Epidermal melanocyte (primary cell): ENCODE results near the gene FAM83B.

- RRBS: no CpG with 5 or more reads among the region's 6 CpGs
Observed at GRCh38 chr6:53056120-53056757, 5.4 kb downstream of the CILK1 start.

GRCh38 chr6:53064585-53065043, 590 bp upstream of the FBXO9 start:
- RRBS: no CpG with 5 or more reads among the region's 17 CpGs

- RRBS: no CpG with 5 or more reads among the region's 2 CpGs
Observed at GRCh38 chr6:53112316-53112868, 36.2 kb downstream of the GCM1 start.

- RRBS: no CpG with 5 or more reads among the region's 1 CpG
Observed at GRCh38 chr6:53290972-53291618, 57.7 kb downstream of the ELOVL5 start.

- RRBS: no CpG with 5 or more reads among the region's 5 CpGs
Observed at GRCh38 chr6:53341920-53342329, 6.8 kb downstream of the ELOVL5 start.

- RRBS: no CpG with 5 or more reads among the region's 5 CpGs
Observed at GRCh38 chr6:53361416-53362235, 12.9 kb upstream of the ELOVL5 start.

- RRBS: 16% methylated on average over 3 of the region's 9 CpGs
Observed at GRCh38 chr6:53547365-53547663, 2.4 kb upstream of the GCLC start.

DNA sequence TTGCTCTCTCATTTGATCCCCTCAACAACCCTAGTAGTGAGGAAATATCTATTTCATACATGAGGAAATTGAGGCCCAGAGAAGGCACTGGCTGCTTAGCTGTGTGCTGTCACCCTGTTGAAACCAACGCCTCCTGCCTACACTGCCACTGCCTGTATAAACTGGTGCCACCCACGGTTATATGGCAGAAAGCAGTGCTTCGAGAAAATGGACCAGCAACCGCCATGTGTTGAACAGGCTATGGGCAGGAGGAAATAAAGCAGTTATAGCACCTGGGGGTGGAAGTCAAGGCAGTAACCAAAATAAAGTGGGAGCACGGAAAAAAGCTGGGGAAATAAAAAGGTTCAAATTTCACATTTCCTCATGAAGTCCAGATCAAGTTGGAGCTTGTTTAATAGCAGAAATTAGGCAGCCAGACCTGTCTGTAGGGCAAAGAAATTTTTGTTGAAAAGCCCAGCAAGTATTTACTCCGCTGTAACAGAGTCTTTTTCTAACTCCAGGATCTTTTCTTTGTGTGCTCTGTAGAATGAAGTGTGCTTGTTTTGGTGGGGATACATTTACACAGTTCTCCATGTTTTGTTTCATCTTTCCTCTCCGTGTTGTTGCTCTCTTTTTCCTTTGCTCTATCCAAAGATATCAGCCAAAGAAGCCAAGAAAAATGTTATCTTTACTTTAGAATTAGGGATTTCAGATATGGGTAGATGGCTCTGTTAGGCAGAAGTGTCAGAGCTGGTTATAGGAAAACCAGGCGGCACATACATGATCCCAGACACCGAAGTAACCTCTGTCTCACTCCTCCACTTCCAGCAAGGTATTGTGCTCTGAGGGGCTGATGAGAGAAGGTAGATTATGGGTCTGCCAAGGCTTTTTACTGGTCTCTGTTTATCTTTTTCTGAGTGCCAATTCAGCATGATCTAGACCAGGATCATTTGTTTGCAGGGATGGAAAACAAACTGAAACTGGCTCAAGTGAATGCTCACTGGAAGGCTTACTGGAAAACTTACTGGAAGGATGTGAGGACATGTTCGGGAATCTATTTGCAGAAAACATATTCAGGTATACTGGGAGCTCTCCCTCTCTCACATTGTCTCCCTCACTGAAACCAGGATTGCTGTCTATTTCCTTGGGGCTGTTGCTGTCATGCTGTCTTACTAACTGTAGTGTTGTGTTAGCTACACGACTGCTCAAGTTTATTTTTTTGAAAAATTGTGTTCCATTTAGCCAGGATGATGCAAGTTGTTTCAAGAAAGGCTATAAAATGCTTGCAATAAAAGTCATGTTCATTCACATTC, 37.5 kb downstream of the KLHL31 start:
- RRBS: no CpG with 5 or more reads among the region's 11 CpGs

DNA sequence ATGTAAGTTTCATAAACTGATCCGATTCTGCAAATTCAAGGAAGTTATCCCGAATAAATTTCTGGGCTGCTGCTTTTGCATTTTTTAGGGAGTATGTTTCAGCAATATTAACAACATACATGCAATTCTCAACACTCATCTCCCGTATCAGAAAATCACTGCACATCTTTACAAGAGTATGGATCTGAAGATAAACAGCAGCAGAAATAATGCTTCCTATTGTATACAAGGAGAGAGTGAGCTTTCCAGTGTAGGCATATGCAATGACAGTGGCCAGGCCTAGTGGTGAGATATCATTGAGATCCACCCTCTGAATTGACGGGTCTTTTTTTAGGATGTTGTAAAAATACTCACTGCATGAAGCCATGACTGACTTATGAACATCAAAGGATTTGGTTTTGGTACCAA, 10.9 kb downstream of the KLHL31 start:
- RRBS: no CpG with 5 or more reads among the region's 4 CpGs

DNA sequence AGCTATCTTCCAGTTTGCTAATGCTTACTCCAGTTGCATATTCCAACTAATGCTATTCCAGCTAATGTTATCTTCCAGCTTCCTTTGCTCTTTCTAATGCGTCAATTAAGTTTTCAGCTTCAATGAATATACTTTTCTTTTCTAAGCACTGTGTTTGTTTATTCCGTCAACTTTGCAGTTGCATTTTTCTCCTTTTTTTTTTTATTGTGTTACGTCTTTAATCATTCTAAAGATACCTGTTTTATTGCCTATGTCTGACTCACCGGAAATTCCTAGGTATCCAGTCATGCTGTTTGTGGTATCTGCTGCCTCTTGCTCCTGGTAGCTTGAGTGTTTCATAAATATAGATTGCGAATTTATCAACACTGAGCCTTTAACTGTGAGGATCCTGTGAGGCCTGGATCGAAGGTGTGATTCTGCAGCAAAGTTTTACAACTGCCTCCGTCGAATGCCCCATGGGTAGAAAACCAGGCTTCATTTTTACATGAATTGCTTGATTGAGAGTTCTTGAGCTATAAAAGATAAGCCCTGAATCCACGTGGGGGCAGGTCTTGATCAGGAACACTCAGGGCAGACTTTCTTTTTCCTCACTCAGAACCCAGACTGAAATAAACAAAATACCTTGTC, 60.3 kb upstream of the LRRC1 start:
- RRBS: no CpG with 5 or more reads among the region's 9 CpGs

GRCh38 chr6:53795562-53796627, 1.1 kb downstream of the LRRC1 start:
- RRBS: 4% methylated on average over 28 of the region's 55 CpGs

DNA sequence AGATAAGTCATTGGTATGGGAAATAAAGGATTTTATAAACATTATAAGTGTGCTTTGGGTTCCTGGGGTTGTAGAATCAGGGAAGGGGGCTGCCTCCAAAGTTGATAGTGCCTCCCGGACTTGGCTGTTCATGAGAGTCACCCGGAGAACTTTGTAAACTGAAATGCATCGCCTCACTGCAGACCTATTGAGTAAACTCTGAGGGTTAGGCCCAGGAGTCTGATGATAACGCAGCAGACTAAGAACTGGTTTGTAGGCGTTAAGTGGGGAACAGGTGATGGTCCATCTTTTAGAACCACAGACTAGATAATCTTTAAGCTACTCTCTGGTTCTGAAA, 30.6 kb downstream of the LRRC1 start:
- RRBS: no CpG with 5 or more reads among the region's 5 CpGs

DNA sequence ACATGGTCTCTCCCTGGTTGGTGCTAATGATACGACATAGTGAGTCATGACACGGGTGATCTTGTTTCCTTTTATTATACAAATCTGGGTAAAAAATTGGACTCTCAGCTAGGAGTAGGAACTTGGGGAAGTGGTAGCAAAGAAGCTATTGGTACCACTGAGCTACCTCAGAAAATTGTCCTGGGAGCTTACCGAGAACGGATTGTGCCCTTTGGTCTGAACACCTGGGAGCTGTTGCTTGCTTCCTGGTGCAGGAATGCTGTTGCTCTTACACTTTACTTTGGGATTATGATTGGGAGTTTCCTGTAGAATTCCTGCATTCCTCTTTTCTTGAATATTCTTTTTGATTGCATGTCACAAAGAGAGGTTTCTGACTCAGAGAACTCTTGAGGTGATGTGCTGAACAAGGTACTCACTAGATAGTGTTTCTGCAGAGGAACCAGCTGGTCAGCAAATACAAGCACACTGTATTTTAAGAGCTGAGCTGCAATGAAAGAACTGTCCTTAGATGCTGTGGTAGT, 34.8 kb downstream of the LRRC1 start:
- RRBS: no CpG with 5 or more reads among the region's 4 CpGs

- RRBS: no CpG with 5 or more reads among the region's 1 CpG
Observed at GRCh38 chr6:54307159-54307394, 1.2 kb upstream of the TINAG start.

GRCh38 chr6:54846092-54846907, at the start of gene FAM83B:
Gene FAM83B (plus strand): TSS chr6:54846771.
- RRBS: 3% methylated on average over 20 of the region's 56 CpGs

- RRBS: no CpG with 5 or more reads among the region's 5 CpGs
Observed at GRCh38 chr6:54848348-54848633, 1.7 kb downstream of the FAM83B start.

- RRBS: no CpG with 5 or more reads among the region's 4 CpGs
Observed at GRCh38 chr6:55567717-55567916, 11.4 kb downstream of the HMGCLL1 start.

DNA sequence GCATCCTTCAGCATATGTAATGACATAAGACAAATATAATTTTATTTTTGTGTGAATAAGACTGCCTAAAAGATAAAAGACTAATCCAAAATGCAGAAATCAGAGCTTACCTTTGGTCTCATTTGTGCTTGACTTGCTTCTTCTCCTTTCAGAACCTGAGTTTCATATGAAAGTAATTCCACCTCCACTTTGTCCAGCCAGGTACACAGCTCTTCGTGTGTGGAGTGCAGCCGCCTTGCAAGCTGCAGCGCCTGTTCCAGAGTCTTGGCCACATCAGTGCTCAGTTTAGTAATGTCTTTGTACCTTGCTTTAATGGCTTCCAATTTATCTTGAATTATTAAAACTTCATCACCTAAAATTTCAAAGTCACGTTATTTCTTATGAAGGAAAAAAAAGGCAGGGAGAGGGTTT, 280.0 kb upstream of the COL21A1 start:
- RRBS: no CpG with 5 or more reads among the region's 4 CpGs

- RRBS: no CpG with 5 or more reads among the region's 3 CpGs
Observed at GRCh38 chr6:56660218-56661035, 294.2 kb downstream of the DST start.